ENCODE measurements around the genes CES4A, LRRC36 and CTRL.

- PRO-cap, 4 experiments, result no peak in any of the 4 experiments
- RAMPAGE, long total RNA, 4 experiments, result no peak in any of the 4 experiments
These were observed 2.1 kb upstream of the PDP2 start for GRCh38 chr16:66878042-66878707.

GRCh38 chr16:66920947-66921297, 2.2 kb upstream of the CDH16 start:
- PRO-cap, 4 experiments, result no peak in any of the 4 experiments
- RAMPAGE, long total RNA, 4 experiments, result no peak in any of the 4 experiments

DNA sequence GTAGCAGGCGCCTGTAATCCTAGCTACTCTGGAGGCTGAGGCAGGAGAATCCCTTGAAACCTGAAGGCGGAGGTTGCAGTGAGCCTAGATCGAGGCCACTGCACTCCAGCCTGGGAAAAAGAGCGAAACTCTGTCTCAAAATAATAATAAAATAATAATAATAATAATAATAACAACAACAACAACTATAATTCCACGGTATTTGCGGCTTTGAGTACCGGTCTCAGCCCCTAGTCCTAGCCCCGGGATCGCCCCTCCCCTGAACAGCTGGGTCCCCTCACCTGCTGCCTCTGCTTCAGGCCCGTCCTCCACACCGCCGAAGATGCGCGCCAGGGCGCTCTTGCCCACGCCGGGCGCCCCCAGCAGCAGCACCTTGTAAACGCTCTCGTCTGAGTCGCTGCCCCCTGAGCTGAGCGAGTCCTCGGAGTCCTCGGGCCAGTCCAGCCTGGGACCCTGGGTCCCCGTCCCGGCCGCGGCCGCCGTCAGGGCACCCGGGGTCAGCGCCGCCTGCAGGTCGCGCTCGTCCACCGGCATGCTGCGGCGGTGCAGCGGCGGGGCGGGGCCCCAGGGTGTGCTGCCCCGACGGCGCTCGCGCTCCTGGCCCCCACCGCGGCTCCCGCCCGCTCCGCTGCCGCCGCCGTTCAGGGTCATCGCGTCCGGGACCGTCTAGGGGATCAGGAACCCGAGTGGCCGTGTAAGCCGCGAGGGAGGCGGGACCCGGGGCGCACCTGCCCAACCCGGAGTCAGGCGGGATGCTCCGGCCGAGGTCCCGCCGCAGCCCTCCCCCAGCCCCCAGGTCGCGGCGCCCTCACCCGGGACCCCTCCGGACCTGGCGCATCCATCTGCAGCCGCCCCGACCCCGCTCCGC, 572 bp downstream of the RRAD start:
- PRO-cap, 4 experiments, result no peak in any of the 4 experiments
- RAMPAGE, long total RNA, 4 experiments, result no peak in any of the 4 experiments

DNA sequence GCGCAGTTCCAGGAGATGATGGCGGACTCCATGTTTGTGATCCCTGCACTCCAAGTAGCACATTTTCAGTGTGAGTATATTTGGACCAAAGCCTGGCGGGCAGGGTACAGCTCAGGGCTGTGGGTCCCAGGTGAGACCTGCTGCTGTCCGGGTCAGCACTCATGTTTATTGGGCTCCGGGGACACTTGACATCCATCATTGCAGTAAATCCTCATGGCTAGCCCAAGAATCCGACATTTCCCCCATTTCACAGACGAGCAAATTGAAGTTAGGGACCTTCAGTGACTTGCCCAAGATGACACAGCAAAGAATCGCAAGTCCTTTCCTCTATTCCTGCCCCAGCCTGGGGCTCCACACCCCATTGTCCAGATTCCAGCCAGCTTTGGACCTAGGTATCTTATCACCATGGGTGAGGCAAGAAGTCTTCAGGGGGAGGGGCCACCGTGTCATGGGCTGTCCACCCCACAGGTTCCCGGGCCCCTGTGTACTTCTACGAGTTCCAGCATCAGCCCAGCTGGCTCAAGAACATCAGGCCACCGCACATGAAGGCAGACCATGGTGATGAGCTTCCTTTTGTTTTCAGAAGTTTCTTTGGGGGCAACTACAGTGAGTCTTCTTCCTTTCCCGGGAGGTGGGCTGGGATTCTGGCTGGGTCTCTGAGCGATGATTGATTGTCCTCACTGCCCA, 7.0 kb downstream of the CES2 start:
- PRO-cap, 4 experiments, result no peak in any of the 4 experiments
- RAMPAGE, long total RNA, 4 experiments, result no peak in any of the 4 experiments

DNA sequence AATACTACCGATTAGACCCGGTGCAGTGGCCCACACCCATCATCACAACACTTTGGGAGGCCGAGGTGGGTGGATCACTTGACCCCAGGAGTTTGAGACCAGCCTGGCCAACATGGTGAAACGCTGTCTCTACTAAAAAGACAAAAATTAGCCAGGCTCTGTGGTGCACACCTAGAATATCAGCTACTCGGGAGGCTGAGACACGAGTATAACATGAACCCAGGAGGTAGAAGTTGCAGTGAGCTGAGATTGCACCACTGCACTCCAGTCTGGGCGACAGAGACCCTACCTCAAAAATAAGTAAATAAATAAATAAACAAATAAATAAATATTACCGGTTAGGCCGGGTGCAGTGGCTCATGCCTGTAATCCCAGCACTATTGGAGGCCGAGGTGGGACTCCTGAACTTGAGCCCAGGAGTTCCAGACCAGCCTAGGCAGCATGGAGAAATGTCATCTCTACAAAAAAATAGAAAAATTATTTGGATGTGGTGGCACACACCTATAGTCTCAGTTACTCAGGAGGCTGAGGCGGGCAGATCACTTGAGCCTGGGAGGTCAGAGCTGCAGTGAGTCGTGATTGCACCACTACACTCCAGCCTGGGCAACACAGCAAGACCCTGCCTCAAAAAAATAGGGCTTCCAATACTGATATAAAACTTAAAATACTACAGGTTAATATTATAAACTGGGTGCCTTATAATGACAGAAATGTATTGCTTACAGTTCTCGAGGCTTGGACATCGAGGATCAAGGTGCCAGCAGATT, 10.4 kb downstream of the CES2 start:
- PRO-cap, 4 experiments, result peak in 1 of 4 experiments; most common plus-strand start position 270 of the sequence (in 1)
- RAMPAGE, long total RNA, 4 experiments, result no peak in any of the 4 experiments

GRCh38 chr16:66949395-66950343, 11.4 kb upstream of the CES3 start:
- PRO-cap, 4 experiments, result no peak in any of the 4 experiments
- RAMPAGE, long total RNA, 4 experiments, result no peak in any of the 4 experiments

DNA sequence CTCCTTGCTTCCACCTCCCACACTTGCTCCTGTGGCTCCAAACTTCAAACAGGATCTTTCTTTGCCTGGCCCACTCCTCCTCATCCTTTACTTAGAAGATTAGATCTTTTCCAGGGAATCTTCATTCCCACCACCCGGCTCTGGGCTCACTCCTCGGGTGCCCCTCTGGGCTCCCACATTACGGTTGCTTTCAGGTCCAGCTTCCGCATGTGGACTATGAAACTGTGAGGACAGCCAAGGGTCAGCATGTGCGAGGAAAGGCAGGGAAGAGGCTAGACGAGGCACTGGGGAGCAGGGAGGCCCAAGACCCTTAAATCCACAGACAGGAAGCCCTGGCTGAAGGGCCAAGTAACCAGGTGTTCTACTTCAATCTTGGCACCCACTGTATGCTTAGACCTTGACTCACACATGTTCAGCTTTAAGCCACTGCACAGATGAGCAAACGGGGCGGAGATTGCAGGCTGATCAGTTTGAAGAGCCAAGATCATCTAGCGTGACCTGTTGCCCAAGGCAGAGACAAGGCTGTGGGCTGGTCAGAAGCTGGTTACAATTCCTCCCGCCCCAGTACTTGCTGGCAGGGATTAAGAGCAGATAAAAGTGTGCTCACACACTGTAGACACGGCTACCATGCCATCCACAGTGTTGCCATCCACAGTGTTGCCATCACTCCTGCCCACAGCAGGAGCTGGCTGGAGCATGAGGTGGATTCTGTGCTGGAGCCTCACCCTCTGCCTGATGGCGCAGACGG, at the start of gene CES4A:
Gene CES4A (plus strand): TSS at position 513 of the 748 bp plus-strand sequence.
- PRO-cap, 4 experiments, result no peak in any of the 4 experiments
- RAMPAGE, long total RNA, 4 experiments, result no peak in any of the 4 experiments

DNA sequence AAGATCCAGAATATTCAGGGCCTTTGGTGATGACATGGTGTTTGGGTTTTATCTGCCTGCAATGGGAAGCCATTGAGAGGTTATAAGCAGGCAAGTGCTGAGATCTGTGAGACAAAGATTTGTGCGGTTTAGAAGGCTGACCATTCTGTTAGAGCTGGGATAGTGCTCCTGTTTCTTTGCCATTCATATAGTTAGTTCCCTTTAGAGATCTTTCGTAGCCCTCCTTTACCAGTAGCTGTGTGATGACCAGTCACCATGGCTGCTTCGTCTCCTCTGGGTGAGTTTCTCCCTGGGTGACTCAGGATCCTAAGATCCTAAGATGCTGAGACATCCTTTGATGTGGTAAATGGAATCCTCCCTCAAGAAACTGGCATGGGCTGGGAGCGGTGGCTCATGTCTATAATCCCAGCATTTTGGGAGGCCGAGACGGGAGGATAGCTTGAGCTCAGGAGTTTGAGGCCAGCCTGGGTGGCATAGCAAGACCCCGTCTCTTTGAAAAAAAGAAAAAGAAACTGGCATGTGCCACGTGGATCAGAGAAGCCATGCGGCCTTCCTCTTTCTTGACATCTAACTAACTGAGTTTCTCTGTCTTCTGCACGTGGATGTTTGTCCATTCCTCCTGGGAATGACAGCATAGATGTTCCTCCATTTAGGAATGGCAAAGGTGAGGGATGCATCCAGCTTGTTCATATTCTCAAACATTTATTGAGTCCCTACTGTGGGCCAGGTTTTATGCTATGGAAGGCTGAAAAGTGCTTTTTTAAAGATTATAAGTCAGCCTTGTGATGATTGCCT, 6.0 kb downstream of the PHAF1 start:
- PRO-cap, 4 experiments, result no peak in any of the 4 experiments
- RAMPAGE, long total RNA, 4 experiments, result no peak in any of the 4 experiments

DNA sequence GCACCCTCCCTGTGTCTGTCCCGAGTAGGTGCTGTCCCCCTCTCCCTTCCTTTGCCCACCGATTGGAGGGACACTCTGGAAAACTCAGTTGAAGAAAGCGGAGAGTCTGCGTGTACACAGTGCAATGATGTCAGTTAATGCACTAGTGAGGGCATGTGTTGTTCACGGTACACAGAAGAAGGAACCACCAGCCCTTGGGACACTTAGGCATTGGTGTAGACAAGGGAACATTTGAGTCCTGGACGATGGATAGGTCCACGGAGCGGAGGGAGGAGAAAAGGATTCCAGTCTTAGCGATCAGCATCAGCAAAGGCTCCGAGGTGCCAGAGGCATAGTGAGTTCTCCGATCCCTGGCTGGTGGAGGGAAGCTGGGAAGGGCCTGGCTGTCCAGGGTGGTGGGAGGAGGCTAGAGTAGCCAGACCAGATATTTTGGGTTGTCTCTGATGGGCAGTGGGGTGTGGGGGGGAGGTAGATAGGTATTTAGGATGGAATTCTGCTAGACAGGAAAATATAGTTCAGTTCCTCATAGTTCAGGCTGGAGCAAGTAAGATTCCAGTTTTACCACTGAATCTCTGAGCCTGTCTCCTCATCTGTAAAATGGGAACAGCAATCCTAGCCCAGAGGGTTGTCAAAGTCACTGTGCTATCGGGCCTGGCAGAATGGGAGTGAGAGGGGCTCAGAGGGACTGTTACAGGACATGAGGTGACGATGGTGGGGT, 6.7 kb downstream of the HSF4 start:
- PRO-cap, 4 experiments, result no peak in any of the 4 experiments
- RAMPAGE, long total RNA, 4 experiments, result no peak in any of the 4 experiments

DNA sequence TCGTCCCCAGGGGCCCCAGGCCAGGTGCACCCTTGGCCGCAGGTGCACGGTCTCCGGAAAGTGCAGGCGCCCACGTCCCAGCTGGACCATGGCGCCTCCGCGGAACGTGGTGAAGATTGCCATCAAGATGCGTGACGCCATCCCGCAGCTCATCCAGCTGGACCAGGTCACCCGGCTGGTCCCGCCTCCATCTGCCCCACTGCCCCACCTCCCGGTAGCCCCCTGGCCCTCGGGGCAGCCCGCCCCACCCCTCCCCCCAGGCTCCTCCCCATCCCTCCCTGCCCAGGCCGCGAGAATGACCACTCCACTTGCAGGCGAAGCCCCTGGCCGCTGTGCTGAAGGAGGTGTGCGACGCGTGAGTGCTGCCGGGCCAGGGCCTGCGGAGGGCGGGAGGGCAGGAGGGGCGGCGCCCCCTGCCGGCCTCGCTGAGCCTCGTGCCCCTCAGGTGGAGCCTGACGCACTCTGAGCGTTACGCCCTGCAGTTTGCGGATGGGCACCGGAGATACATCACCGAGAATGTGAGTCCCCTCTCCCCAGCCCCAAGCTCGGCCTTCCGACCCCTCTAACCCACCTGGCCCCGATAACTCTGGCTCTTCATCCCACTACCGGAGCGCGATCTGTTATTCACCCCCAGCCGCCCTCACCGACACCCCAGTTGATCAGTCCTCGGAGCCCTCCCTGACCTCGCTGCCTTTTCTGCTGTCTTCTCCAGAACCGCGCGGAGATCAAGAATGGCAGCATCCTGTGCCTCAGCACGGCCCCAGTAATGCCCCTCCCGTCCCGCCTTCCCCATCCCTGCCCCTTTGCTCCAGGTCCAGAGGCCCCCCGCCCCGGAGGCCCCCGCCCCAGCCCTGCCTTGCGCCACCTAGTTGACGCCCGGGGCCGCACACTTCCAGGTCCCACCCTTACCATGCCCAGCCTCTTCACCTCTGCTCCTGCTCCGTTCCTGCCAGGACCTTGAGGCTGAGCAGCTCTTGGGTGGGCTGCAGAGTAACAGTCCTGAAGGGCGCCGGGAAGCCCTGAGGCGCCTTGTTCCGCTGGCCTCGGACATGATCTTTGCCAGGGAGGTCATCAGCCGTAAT, 649 bp downstream of the ELMO3 start:
- PRO-cap, 4 experiments, result peak in 1 of 4 experiments; most common plus-strand start position 848 of the sequence (in 1); most common minus-strand start position 738 of the sequence (in 1)
- RAMPAGE, long total RNA, 4 experiments, result no peak in any of the 4 experiments

- PRO-cap, 4 experiments, result no peak in any of the 4 experiments
- RAMPAGE, long total RNA, 4 experiments, result start-site peak on the plus strand in 2 of 4 experiments, at chr16:67278169-67278240 at its widest, 9 to 12 reads per replicate
These were observed 1.4 kb upstream of the PLEKHG4 start for GRCh38 chr16:67277876-67278379.

DNA sequence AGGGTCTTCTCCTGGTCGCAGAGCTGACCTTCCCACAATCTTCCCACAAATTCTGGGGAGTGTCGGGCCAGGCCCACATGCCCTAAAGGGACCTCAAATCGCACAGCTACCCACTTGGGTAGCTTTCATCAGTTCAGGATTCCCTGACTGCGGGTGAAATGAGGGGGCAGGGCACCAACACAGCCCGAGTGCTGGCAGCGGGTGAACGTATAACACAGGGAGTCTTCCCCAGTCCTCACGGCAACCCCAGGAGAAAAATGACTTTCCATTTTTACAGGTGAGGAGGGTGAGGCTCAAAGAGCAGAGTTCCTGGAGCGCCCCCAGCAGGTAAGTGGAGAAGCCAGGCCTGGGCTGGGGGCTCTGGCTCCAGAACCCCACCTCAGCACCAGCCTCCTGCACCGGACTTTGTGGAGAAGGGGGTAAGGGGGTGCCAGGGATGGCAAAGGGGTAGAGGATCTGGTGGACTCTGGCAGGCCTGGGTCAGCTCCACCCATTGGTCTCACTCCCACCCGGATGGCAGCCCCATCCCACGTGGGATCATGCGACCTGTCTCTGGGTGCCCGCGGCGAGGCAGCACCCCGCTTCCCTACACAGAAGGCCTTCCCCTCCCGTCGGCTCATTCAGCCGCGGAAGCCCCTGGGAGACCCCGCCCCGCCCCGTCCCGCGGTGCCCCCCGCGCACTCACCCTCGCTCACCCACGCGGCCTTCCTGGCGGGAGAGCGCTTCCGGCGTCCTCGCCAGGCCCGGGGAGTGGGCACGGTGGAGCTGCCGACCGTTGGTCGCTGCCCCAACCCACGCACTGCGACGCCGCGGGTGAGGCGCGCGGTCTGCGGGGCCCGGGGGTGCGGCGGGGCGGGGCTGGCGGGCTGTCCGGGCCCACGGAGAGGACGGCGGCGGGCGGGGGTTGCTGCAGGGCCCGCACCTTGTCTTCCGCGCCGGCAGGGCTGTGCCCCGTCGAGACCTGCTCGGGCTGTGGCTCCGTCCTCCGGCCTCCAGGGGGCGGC, 566 bp upstream of the PLEKHG4 start:
- PRO-cap, 4 experiments, result peak in 4 of 4 experiments; most common plus-strand start position 619 of the sequence (in 1); most common minus-strand start position 963 of the sequence (in 4)
- RAMPAGE, long total RNA, 4 experiments, result start-site peak on the plus strand in 1 of 4 experiments, centred at position 702 of the sequence, 7 reads per replicate

DNA sequence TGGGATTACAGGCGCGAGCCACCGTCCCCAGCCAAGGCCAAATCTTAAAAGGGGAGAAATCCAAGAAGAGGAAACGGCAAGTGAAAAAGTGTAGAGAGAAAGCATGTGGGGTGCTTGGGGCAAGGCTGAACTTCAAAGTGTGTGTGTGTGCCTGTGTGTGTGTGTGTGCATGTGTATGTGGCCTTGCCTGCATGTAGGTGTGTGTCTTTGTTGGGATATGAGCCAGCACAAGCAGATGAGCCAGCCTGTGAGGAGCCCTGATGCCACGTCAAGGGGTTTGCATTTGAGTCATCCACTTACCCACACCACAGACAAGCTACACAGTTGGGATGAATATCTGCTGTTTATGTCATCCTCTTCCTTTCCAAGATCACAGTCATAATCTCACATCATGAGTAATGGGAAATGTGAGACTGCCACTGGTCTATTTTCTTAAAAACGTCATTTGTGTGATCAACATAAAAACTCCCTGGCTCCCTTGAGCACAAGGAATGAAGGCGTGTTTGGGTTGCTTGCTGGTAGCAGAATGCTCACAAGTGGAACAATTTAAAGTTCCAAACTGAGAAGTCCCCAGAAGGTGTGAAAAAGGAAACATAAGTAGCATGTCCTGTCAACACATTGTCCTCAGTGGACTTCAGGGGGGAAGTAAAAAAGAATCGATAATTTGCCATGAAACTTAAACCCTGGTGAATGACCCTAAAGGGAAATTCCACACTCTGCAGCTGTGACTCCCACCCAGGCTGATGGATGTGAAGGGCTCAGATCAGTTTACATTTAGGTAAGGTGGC, 14.8 kb downstream of the KCTD19 start:
- PRO-cap, 4 experiments, result peak in 2 of 4 experiments; most common plus-strand start position 487 of the sequence (in 1)
- RAMPAGE, long total RNA, 4 experiments, result no peak in any of the 4 experiments

DNA sequence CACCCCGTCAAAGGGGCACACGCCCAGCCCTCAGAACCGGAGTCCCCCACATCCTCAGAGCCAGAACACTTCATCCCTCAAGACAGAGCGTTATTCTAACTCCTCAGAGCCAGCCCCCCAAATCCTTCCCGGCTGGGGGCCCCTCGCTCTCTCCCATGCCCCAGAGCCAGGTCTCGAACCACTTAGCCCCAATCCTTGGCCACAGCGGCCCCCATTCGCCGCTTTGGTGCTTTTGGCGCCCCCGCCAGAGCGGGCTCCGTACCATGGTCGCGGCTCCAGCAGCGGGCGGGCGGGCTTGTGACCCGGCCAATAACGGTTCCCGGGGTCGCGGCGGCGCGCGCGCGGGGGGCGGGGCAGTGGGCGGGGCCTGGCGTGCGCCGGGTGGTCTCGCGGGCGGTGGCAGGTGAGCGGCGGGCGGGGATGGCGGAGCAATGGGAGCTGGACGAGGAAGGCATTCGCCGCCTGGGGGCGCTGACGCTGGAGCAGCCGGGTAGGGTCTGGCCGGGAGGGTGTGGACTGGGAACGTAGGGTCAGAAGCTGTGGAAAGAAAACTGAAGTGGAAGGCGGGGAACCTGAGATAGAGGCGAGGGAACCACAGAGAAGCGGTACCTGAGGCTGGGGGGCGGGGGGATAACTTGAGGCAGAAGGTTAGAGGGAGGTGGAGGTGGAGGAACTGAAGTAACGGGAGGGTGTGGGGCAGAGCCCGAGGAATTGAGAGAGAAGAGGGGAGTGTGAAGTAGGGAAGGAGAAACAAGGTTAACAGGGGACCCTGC, at the start of gene LRRC36:
Gene LRRC36 (plus strand): TSS at position 373 of the 773 bp plus-strand sequence.
- PRO-cap, 4 experiments, result peak in 1 of 4 experiments; most common plus-strand start position 402 of the sequence (in 1); most common minus-strand start position 297 of the sequence (in 1)
- RAMPAGE, long total RNA, 4 experiments, result start-site peak on the plus strand in 1 of 4 experiments, centred at position 400 of the sequence, 5 reads per replicate

DNA sequence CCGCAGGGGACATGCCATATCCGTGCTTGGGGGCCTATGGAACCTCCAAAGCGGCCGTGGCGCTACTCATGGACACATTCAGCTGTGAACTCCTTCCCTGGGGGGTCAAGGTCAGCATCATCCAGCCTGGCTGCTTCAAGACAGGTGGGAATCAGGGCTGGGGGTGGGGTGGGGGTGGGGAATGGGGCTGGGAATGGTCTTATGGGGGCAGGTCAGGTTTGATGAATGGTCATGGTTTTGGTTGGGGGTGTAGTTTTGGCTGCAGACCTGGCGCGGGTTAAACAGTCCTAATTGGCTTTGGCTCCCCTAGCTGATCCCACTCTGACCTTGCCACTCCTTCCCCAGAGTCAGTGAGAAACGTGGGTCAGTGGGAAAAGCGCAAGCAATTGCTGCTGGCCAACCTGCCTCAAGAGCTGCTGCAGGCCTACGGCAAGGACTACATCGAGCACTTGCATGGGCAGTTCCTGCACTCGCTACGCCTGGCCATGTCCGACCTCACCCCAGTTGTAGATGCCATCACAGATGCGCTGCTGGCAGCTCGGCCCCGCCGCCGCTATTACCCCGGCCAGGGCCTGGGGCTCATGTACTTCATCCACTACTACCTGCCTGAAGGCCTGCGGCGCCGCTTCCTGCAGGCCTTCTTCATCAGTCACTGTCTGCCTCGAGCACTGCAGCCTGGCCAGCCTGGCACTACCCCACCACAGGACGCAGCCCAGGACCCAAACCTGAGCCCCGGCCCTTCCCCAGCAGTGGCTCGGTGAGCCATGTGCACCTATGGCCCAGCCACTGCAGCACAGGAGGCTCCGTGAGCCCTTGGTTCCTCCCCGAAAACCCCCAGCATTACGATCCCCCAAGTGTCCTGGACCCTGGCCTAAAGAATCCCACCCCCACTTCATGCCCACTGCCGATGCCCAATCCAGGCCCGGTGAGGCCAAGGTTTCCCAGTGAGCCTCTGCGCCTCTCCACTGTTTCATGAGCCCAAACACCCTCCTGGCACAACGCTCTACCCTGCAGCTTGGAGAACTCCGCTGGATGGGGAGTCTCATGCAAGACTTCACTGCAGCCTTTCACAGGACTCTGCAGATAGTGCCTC, 5.7 kb downstream of the HSD11B2 start:
- PRO-cap, 4 experiments, result peak in 1 of 4 experiments; most common minus-strand start position 133 of the sequence (in 1)
- RAMPAGE, long total RNA, 4 experiments, result no peak in any of the 4 experiments

DNA sequence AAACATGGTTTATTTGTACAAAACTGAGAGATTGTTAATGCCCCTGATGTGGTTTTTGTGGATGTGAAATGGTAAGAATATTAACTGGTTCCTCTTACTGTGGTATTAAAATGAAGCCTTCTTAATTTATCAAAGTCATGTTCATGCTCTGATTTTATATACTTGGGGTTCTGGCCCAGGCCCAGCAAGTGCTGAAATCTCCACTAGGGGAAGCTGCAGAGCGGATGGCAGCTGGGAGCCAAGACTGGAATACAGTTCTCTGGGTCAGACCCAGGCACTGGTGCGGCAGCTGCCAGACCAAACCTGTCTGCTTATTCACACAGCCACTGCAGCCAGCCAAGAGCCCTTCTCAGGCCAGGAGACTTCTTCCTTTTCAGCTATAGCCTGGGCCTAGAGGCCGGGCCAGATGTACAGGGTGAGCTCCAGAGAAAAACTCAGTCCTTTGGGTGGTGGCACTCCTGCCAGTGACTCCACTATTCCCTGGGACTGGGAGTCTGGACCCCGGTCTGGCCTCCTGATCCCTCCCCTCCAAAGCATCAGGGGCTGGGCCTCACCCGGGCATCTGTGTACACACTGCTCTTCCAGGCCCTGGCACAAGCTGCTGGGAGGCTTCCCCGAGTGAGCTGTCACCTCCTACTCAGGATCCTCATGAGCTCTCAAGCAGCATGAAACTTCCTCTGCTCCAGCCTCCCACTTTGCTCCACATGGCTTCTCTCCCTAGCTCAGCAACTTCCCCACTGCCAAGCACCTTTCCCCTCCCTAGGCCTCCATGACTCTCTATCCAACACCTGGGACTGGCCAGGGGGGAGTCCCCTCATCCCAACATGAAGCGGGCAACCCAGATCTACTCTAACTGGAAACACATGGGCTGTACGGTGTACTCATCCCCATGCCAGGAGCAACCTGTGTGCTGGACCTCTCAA, 24.4 kb downstream of the ATP6V0D1 start:
- PRO-cap, 4 experiments, result no peak in any of the 4 experiments
- RAMPAGE, long total RNA, 4 experiments, result no peak in any of the 4 experiments

- PRO-cap, 4 experiments, result no peak in any of the 4 experiments
- RAMPAGE, long total RNA, 4 experiments, result no peak in any of the 4 experiments
These were observed 11.0 kb downstream of the C16orf86 start for GRCh38 chr16:67677398-67678328.

- PRO-cap, 4 experiments, result no peak in any of the 4 experiments
- RAMPAGE, long total RNA, 4 experiments, result no peak in any of the 4 experiments
These were observed 16.1 kb downstream of the PSKH1 start for GRCh38 chr16:67909001-67909651.

- PRO-cap, 4 experiments, result no peak in any of the 4 experiments
- RAMPAGE, long total RNA, 4 experiments, result no peak in any of the 4 experiments
These were observed at the start of gene CTRL for GRCh38 chr16:67931764-67932023. CTRL (minus strand) TSS chr16:67931862.

DNA sequence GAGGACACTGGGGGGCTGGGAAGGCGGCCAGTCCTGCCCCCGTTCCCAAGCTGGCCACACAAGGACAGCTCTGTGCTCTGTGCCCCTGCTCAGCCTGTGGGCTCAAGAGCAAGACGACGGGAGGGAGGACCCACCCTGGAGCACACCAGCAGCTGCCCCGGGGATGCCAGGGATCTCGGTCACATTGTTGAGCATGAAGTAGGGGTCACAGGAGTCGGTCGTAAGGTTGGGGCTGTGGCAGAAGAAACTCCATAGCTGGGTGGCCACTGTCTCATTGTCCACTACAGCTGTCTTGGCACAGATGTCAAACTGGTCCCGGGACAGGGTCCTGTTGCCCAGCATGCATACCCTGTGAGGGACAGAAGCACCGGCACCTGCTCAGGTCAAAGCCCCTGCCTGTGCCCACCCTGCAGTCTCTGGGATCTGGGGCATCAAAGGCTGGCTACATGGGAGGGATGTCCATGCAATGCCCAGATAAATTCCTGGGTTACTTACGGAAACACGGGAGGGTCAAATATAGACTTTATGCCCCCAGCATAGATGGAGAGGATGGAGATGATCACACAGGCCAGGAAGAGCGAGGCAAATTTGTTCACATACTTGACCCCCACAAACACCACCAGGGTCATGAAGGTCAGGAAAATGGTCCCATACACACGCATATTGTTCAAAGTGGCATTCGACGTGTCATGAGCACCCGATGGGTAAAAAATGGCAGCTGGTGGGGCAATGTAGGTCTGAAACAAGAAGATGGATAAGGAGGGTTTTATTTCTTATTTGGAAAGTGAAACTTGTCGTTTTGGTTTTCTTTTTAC, 8.0 kb upstream of the LCAT start:
- PRO-cap, 4 experiments, result no peak in any of the 4 experiments
- RAMPAGE, long total RNA, 4 experiments, result no peak in any of the 4 experiments

All from spleen (tissue), 7 donors.